HEK293 (cell line): ENCODE measurements around a stretch of chrX.

DNA sequence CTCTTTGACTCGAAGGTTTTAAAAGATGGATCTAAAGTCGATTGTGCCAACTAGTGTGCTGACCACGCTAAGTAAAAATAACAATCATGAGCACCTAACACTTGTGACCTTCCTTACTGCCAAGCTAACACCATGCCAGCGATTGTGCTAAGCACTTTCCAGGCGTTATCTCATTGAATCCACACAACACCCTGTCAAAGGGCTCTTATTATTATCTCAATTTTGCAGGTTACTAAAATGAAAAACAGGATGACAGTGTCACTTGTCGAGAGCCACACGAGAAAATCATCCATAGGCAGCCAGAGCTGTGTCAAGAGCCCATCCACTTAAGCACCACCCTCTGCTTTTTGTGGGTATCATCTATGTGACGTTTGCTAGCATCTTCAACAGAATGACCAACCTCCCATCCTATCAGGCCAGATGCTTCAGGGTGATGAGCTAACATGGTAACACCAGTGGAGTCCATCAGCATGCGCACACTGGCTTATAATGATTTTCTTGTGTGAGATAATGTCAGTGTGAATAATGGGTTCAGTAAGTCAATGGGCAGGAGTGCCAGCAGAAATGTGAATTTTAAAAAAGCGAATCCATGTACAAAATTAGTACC lies 929 bp upstream of the GAB3 start:
- PRO-cap: no peak
- RRBS, 2 experiments: no CpG with 5 or more reads among the region's 10 CpGs

DNA sequence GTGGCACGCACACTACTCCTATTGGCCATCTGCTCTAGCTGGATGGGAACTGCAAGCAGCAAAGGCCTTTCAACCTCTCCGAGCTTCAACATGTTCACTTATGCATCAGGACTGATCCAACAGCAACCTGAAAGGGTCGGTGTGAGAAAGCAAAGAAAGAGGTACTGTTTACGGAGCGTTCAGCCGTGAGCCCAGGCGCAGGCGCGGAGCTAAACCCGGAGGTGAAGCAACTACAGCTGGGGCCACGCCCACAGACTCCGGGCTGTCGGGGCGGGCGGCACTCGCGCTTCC lies 324 bp upstream of the DKC1 start:
- PRO-cap: bidirectional peak, plus-strand start outside the sequence, minus-strand start at position 158 of the sequence
- RRBS, 2 experiments: 0% methylated on average over 1 of the region's 17 CpGs; no CpG with 5 or more reads in 1 of the 2 experiments

- PRO-cap: no peak
- RRBS, 2 experiments: no CpG with 5 or more reads among the region's 5 CpGs
Measured at GRCh38 chrX:154834714-154835164, 277 bp upstream of the SMIM9 start.

DNA sequence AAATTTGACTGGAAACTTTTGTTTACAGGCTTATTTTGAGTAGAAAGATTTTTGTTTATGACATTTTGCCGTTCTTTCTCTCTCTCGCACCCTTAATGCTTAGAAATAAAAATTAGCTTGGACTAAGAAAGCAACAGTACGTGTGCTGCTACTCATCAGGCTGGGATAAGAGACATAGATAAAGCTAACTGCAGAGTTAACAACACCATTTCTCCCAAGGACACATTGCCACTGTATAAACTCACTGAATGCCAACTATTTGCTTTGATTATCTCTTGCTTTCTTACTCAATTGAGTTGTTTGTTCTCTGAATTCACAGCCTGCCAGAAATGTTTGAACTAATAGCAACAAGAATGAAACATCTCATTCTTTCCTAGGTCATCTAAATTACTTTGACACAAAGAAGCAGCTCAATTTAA lies 34.6 kb downstream of the F8 start:
- PRO-cap: no peak
- RRBS, 2 experiments: no CpG with 5 or more reads among the region's 3 CpGs

GRCh38 chrX:155053049-155053714 lies 17.8 kb downstream of the CMC4 start:
- PRO-cap: no peak
- RRBS, 2 experiments: no CpG with 5 or more reads among the region's 4 CpGs

DNA sequence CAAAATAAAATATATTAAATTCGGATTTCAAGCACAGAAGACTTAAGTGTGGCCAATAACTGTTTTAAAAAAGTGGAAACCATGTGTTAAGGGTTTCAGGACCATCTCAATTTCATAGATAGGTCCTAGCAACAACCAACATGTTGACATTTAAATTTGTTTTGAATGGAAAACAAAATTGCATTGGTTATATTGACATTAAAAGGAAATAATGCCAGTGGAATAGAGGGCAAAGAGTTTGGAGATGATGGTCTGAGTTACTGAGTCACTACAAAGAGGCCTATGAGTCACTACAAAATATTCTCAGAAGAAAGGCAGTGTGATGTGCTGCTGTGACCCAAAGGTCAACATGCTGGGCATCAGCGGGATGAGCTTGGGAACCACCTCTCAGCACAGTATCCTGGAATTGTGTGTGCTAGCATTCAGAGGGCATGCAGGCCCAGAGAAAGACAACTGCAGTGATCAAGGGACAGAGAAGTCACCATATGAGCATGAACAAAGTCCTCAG lies 2.8 kb downstream of the CMC4 start:
- PRO-cap: no peak
- RRBS, 2 experiments: no CpG with 5 or more reads among the region's 2 CpGs